ENCODE results near the gene PRELP.

DNA sequence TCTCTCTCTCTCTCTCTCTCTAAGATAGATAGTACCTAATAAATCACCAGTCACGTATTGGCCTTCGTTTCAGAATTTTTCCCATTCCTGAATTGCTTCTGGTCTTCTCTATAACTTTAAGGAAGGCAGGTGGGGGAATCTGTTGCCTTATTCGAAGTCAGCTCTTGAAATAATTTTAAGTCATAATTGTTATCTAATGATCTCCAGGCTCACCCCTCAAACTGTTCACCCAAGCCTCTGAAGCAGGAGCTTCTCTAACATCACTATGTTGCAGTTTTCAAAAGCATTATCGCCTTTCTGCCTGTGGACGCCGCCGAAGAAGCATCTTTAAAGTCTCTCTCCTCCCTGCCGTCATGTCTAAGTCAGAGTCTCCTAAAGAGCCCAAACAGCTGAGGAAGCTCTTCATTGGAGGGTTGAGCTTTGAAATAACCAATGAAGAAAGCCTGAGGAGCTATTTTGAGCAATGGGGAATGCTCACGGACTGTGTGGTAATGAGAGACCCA, 15.5 kb downstream of the KLHL12 start:
- PRO-cap, 2 experiments = no peak in any of the 2 experiments

DNA sequence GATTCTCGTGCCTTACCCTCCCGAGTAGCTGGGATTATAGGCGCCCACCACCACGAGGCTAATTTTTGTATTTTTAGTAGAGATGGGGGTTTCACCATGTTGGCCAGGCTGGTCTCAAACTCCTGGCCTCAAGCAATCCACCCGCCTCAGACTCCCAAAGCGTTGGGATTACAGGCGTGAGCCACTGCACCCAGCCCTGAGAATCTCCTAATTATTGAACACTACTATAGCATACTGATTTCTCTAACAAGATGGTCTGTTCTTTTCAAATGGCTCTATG, 13.2 kb upstream of the KLHL12 start:
- PRO-cap, 2 experiments = no peak in any of the 2 experiments

DNA sequence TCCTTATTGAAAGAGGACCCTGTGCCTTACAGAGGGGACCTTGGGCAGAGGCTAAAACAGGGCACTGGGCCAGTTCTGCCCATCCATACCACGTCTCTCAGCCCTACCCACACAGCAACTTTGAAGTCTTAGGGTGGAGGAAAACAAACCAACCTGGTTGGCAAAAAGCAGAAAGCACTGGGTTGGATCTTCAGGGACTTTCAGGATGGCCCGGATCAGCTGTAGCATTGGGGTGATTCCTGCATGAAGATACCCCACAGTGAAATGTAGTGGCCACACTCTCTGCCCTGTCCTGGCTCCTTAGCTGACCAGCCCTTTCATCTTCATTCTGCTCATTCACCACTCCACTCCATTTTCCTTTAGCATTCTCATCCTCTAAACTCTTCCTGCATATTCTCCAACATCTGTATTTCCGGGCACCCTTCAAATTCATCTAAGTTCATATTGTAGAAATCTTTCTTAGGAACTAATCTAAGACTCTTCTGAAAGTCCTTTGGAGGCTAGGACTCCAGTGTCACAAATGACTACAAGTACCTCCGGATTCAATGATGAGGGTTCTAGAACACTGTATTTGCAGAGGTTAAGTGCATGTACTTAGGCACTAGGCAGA, 3.5 kb downstream of the CYB5R1 start:
- PRO-cap, 2 experiments = no peak in any of the 2 experiments

DNA sequence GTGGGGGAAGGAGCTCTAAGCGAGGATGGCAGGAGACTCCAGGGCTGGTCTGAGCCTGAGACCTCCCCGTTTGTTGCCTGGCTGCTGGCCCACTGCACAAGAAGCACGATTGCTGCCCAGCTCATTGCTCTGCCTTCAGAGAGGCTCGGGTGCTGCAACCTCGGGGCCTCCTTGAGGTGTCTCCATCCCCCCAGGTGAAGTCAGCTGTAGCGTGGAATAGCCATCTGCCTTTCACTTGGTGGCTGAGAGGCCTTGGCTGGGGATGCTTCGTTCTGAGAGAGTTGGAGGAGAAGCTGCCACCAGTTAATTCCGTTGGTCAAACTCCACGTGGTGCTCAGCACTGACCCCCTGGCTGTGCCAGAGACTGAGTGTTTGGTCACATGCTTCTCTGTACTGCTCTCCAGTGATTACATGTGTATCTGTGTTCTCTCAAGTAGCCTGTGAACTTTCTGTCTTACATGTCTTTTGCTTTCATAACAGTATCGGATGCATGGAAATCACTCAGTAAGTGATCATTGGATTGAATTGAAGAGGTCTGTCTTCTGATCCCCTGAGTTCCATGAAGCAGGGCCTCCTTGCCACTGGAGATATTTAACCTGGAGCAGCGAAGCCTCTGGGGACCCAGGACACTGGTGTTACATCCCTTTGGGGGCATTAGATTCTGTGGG, 2.9 kb downstream of the PPFIA4 start:
- PRO-cap, 2 experiments = no peak in any of the 2 experiments

DNA sequence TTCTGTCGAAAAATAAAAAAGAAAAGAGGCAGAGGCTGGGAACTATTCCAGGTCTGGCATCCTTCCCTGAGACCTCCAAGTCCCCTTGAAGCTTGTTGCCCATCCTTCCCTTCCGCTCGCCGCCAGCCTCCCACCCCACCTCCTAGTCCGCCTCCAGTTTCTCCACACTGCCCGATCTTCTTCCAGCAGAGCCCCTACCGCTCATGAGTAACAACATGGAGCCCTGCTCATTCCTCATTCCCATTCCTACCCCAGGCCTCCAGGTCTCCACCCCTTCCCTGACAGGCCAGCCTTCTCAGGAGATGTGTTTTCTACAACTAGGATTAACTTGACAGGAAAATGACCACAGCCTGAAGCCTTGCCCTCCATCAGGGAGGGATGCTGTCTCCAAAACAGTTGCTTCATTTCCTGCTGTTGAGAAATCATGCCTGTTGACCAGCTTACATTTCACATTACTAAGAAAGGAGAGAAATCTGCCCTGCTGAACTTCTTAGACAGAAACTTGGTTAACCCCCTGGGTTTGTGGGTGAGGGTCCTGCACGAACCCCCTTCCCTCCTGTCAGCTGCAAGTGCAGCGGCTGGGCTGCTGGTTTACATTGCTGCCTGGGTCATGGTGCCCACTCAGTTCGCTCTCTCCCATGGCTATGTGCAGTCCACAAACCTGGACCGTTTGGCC, 16.0 kb upstream of the CHI3L1 start:
- PRO-cap, 2 experiments = no peak in any of the 2 experiments

GRCh38 chr1:203272876-203273908, 32.1 kb upstream of the BTG2 start:
- PRO-cap, 2 experiments = no peak in any of the 2 experiments

DNA sequence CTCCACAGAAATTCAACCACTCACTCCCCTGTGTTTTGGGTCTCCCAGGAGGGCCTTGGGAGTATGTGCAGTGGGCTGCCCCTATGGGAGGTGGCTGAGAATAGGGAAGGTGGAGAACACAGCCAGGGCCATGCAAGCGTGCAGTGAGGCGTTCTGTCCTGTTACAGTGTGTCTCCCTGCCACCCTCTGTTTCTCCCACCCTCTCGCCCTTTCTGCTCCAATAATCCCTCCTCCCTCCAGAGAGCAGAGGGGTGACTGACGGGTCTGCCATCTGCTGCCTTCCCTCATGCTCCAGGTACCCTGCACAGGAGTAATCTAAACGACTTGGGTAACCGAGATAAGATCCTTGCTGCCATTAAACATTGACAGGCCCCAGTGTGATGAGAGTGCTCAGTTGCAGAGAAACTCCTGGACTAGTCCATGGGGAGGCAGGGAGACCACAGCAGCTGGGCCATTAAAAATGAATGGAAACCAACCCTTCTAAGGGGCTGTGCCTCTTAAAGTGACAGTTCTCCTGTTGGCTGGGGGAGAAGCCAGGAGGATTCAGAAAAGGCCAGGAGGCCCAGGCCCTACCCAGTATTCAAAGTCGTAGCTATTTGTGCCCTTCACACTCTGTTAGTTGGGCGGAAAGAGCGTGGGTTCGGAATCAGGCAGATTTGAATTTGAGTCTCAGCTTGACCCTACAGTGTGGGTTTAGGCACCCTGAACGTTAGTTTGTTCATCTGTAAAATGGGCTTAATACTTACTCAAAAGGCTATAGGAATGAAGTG, 22.4 kb upstream of the BTG2 start:
- PRO-cap, 2 experiments = no peak in any of the 2 experiments

- PRO-cap, 2 experiments = no peak in any of the 2 experiments
Observed at GRCh38 chr1:203299015-203299563, 6.2 kb upstream of the BTG2 start.

DNA sequence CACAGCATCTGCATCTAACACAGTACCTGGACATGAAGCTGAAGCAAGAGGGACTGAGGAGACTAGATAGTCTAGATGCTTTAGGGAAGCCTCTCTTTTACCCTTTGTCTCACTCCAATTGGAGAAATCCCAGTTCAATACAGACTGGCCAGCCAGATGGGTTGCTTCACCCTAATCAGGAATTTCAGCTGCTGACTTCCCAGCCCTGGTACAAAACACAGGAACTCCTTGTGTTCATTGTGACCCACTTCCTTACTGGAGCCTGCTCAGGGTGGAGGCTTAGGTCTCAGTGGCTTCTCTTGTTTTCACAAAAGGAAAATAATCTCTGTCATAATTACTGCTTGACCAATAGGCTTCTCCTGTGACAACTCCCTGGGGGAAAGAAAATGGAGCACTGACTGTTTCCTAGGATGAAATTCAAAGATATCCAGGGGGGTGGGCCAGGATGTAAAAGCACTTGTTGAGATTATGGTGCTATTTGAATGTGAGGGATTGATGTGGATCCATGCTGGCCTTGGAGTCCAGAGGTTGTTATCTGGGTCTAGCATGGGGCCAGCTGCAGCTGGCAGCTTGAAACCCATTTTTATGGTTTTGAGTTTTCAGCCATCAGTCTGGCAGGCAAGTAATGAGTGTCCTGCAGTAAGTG, 17.5 kb downstream of the BTG2 start:
- PRO-cap, 2 experiments = peak in 1 of 2 experiments; most common plus-strand start position 478 of the sequence (in 1); most common minus-strand start position 177 of the sequence (in 1)

DNA sequence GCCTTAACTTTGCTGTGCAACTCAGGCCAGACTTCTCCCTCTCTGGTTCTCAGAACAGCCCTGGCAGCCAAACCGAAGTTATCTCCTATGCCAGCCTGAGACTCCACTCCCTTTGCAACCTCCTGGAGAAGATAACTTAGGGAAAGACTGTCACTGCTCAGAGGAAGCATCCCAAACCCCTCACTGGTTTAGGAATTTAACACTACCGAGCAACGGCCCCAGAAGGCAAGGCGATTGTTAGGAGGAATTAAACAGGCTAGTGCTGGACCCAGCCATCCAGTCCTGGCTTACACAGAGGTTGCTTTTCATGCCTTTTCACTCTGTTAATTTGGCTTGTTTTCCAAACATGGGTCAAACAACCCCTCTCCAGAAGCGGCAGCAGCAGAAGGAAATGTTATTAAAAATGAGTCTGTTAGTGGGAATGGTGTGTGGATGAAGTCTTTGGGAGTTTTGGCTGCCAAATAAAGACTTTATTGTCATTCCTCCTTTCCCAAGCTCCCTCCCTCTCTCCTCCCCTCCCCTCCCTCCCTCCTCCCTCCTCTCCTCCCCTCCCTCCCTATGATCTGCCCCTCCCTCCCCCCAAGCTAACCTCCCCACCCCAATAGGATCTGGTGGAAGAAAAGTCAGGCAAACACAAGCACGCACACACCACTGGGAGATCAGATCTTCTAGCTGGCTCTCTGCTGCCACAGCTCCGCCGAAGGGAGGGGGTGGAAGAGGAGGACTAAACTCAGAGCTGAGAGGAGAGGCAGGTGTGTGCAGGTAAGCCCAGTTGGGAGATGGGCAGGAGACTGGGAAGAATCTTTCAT, at the start of gene PRELP:
Gene PRELP, plus strand, starts transcription at position 630 of the 809 bp plus-strand sequence.
- PRO-cap, 2 experiments = peak in 2 of 2 experiments; most common plus-strand start position 662 of the sequence (in 2); most common minus-strand start position 405 of the sequence (in 1)

- PRO-cap, 2 experiments = no peak in any of the 2 experiments
Observed at GRCh38 chr1:203571924-203572632, 54.6 kb upstream of the ATP2B4 start.

DNA sequence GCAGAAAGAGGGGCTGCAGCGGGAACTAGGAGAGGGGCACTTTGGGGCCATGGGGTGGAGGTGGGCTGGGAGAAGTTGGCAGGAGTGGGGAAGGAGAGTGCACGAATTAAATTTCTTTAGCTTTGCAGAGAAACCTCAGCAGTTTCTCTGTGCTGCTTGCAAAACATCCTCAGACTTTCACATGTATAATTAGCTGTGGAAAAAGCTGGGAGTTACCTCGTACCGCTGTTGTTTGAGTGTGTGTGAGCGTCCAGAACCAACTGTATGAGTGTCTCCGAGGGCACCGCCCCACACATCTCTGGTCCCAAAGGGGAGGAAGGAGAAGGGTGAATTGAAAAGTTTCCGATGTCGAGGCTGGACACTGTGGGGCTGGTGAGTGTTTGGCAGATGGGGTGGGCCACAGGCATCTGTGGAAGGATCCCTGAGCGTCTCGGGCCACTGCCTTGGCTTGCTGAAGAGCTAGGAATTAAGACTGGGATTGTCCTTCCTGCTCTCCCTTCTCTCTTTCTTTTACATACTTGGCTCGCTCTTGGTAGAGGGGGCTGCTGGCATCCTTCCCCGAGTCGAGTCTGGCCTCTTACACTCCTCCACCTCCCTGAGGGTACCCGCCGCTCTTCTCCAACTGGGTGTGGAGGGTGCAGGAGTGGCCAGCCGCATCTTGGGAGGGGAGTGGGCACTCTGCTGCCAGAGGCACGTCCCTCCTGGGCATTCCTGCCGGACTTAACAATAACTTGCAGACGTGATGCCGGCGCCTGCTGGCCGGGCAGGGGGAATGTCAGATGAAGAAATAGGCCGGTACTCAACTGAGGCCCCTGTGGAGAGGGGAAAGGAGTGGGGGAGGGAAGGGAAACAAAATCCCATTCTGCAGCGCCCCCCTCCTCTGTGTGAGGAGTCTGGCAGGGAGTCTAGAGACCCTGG, 1.3 kb downstream of the ATP2B4 start:
- PRO-cap, 2 experiments = peak in 2 of 2 experiments; most common plus-strand start position 330 of the sequence (in 1); most common minus-strand start position 234 of the sequence (in 1)

GRCh38 chr1:203630393-203631347, 4.0 kb downstream of the ATP2B4 start:
- PRO-cap, 2 experiments = peak in 2 of 2 experiments; most common plus-strand start chr1:203630938 (in 1); most common minus-strand start chr1:203630826 (in 2)

DNA sequence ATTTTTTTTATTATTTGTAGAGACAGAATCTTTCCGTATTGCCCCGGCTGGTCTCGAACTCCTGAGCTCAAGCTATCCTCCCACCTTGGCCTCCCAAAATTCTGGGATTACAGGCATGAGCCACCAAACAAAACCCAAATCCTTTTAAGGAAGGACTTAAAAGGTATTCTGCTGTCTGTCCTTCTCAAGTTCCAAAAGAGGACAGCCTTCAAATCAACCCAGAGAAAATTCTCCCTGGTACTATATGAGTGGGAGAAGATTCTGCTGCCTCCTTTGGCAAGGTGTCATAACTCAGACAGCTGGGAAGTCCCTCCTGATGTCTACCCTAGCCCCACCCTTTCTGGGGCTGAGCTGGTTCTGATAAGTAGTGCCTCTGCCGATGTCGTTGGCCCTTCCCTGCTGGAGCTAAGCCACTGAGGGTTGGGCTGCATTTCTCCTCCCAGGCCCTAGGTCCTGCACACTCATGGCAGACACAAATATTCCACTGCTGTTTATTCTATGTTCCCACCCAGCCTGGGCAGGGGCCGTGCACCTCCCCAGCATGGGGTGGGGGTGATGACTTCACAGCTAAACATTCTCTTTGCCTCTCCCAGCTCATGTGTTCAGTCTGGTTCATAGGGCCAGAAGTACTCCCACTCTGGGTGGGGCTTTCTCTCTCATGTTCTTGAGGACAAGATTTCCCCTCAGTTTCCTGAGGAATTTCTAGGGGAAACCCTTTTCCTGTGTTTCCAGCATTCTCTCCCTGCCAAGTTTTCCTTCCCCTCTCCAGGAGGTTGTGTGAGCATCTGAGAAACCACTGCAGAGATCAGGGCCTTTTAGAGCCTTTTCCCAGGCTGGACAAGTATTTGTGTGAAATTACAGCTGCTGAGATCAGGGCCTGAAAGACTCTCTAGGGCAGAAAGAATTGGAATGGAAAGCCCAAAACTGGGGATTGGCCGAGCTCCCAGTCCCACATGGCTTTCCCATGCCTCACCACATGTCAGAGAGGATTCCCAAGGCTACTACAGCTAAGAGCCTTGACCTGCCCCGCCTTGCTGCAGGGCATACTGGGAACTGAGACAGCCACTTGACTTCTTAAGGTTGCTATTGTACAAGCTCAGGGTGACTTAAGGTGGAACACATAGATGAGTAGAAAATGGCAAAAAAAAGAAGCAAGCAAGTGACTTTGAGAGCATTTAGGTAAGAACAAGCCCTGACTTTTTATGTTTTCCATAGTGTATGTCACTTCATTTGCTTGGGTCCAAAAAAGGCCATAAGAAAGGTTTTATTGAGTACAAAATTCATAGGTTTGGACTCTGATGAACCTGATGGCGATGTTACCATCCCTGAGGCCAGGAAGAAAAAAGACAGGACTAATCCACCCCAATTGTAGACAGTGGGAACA, 66.2 kb downstream of the ATP2B4 start:
- PRO-cap, 2 experiments = peak in 2 of 2 experiments; most common minus-strand start position 981 of the sequence (in 2)

DNA sequence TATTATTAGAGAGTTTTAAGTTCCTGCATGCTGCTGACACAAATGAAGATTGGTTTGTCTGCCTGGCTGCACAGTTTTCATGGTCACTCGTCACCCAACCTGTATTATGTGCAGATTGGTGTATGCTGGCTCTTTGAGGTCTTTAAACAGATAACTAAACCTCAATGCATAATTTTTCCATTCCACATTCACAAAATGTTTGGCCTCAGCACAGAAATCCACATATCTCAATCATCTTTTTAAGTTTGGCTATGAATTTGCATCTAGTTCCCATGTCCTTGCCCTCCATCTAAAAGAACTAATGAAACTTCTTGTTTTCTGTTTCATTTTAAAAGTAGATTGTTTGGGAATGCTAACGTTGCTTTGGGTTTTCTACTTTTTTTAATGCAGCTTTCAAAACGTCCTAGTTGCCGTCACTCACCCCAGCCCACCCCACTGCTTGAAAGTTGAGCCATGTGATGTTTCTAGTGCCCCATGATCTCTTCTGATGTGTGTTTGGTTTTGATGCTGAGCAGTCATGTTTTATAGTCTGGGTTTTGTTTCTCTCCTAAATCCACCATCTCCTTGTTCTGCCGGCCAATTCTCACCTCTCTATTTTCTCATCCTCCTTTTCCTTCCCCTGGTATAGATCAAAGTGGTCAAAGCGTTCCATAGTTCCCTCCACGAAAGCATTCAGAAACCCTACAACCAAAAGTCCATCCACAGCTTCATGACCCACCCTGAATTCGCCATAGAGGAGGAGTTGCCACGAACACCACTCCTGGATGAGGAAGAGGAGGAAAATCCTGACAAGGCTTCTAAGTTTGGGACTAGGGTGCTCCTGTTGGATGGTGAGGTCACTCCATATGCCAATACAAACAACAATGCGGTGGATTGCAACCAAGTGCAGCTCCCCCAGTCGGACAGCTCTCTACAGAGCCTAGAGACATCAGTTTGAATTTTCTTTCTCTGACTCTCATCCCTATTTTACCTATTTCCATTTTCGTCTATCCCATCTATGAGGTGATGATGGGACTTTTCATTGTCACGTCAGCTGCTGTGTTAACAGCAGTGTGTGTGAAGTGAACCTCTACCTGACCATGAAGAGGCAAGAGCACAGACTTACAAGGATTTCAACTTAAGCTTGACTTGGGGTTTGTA, 25.7 kb upstream of the LAX1 start:
- PRO-cap, 2 experiments = no peak in any of the 2 experiments

GRCh38 chr1:203795785-203796696, 618 bp downstream of the ZBED6 start:
- PRO-cap, 2 experiments = peak in 1 of 2 experiments; most common plus-strand start chr1:203796106 (in 1); most common minus-strand start chr1:203796015 (in 1)

GRCh38 chr1:203801327-203802154, 6.1 kb downstream of the ZBED6 start:
- PRO-cap, 2 experiments = no peak in any of the 2 experiments

DNA sequence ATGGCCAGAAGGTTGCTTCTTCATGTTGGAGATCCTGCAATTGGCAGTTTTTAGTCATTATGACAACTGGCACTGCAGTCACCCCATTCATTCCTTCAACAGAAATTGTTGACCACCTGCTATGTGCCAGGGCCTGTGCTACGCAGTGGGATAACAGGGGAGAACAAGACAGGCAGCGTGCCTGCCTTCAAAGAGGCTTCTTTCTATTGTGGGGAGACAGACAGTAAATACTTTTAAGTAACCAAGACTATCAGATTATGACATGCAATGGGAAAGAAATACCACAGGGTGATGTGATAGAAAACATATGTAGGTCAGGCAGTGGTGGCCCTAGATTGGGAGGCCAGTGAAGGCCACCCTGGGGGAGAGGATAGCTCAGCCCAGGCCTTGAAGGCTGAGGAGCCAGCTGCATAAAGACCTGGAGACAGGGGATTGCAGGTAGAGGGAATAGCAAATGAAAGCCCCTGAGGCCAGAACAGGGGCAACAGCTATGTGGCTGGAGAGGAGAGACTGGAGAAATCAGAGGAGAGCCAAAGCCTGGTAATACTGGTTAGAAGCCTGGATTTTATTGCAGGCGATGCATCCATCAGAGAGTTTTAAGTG, 3.9 kb downstream of the SOX13 start:
- PRO-cap, 2 experiments = no peak in any of the 2 experiments

GRCh38 chr1:204087797-204088530, 15.0 kb downstream of the SOX13 start:
- PRO-cap, 2 experiments = no peak in any of the 2 experiments

DNA sequence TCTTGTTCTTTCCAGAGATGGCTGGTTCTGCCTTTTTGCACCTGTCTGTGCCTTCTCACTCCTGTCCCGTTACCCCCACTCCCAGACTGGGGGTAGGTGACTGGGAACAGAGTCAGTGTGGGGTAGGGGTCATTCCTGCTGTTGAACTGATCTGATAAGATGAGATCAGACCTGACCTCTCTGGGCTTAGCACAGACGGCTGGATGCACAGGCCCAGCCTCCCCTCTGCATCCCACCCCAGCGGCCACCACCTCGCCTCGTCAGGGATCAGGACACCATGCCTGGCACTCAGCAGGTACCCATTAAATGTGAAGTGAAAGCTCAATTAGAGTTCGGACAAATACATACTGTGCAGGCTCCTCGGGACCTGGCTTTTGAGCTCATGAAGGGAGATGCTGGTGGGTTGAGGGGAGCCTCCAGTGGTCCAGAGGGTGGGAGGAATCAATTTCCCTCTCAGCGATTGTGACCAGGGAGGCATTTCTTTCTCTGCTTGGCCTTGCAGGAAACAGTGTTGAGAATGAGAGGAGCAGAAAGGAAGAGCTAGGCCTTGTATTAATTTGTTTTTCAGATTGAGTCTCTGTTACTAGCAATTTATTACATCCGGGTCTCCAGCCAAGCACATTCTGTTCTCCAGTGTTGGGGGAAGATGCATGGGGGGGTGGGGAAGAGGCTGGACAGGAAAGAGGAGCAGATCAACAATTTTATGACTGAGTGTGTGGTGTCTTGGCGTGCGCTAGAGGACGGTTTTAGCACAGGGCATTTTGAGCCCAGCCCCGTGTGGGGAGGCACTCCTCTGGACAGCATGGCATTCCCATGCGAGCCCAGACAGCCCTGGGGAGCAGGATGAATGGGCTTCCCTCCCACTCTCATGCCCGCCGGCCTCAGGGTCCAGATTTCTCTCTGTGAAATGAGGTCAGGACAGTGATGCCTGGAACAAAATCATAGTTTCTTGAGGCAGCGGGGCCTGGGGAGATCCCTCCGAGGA, 15.9 kb downstream of the SOX13 start:
- PRO-cap, 2 experiments = no peak in any of the 2 experiments